A172 (cell line): Measurements from ENCODE around the genes MSANTD3, TMEFF1, GRIN3A and OR13F1.

- RAMPAGE, long total RNA = no peak
Measured at GRCh38 chr9:99132410-99132838, 27.5 kb downstream of the TGFBR1 start.

DNA sequence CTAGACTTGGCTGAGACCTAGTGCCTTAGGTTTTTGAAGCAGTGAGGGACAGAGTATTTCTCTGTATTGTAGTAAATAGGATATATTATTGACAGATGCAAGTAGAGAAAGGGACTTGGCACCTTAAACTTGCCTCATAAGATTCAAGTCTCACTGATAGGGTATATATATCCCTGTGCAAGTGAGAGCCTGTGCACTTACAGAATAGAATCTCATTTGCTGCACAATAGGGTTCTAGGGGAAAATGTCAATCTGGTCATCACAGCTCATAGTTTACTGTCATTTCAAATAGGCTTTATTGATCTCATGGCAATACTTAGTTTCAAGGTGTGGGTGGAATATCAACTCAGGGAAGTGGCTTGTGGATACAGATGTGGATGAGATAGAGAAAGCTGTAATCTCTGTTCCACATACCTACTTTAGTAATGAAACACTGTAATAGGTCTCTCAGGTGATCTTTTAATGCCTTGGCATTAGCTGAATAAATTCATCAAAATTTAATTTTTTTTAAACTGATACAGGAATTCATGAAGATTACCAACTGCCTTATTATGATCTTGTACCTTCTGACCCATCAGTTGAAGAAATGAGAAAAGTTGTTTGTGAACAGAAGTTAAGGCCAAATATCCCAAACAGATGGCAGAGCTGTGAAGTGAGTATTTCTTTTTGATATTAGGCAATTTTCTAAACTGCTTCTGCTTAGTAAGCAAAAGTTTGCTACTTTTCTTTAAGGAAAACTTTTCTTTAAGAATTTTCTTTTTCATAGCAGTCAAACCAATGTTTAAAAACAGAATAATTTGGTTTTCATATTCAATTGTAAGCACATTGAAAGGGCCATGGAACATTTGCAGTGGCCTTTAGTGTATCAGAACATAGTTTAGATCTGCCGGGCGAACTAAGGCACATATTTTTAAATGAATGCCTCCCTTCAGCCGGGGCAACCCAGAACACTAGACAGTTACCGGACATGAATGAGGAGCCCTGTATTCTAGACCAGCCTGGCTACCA lies 42.5 kb downstream of the TGFBR1 start:
- RAMPAGE, long total RNA = no peak

DNA sequence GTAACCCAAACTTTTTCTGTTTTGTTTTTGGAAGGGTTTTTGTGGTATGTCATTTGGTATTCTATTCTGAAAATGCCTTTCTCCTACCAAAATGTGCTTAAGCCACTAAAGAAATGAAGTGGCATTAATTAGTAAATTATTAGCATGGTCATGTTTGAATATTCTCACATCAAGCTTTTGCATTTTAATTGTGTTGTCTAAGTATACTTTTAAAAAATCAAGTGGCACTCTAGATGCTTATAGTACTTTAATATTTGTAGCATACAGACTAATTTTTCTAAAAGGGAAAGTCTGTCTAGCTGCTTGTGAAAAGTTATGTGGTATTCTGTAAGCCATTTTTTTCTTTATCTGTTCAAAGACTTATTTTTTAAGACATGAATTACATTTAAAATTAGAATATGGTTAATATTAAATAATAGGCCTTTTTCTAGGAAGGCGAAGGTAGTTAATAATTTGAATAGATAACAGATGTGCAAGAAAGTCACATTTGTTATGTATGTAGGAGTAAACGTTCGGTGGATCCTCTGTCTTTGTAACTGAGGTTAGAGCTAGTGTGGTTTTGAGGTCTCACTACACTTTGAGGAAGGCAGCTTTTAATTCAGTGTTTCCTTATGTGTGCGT lies 45.2 kb downstream of the TGFBR1 start:
- RAMPAGE, long total RNA = no peak

DNA sequence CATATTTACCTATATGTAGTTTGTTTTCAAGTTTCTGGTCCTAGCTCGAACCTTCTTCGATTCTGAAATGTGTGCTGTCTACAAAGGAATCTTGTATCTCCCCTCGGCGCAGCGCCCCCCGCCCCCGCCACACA lies 1.4 kb upstream of the NR4A3 start:
- RAMPAGE, long total RNA = no peak

- RAMPAGE, long total RNA = no peak
Measured at GRCh38 chr9:99820565-99820779, 1.2 kb upstream of the NR4A3 start.

- RAMPAGE, long total RNA = no peak
Measured at GRCh38 chr9:100072716-100072993, 26.1 kb downstream of the ERP44 start.

- RAMPAGE, long total RNA = no peak
Measured at GRCh38 chr9:100206761-100207366, 107.8 kb downstream of the INVS start.

GRCh38 chr9:100426792-100427699 lies at the start of gene MSANTD3:
Gene MSANTD3 (plus strand): TSS chr9:100427143.
- RAMPAGE, long total RNA = no peak

DNA sequence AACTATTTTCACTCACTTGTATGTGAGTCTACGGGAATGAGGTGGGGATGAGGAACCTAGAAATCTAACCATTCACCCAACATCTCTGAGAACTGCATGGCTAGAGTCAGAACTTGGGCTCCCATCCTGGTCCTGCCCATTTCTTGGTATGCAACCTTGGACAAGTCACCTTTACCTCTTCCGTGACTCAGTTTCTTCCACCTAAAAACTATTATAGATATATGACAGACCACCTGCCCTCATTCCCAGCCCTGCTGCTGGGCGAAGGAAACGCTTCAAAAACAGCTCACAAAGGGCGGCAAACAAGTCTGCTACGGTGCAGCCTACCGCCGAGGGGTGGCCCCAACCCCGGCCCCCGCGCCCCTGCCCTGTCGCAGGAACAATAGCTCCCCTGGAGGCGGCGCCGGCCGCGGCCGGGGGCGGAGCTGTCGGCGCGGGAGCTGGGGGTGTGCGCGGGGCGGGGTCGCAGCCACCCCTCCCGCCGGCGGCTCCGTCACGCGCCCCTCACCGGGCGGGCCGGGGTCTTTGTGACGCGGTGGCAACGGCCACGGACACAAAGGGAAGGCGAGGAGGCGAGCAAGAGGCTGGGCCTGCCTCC lies at the start of gene TMEFF1:
Gene TMEFF1, plus strand, starts transcription at position 522 of the 598 bp plus-strand sequence.
- RAMPAGE, long total RNA = no peak

DNA sequence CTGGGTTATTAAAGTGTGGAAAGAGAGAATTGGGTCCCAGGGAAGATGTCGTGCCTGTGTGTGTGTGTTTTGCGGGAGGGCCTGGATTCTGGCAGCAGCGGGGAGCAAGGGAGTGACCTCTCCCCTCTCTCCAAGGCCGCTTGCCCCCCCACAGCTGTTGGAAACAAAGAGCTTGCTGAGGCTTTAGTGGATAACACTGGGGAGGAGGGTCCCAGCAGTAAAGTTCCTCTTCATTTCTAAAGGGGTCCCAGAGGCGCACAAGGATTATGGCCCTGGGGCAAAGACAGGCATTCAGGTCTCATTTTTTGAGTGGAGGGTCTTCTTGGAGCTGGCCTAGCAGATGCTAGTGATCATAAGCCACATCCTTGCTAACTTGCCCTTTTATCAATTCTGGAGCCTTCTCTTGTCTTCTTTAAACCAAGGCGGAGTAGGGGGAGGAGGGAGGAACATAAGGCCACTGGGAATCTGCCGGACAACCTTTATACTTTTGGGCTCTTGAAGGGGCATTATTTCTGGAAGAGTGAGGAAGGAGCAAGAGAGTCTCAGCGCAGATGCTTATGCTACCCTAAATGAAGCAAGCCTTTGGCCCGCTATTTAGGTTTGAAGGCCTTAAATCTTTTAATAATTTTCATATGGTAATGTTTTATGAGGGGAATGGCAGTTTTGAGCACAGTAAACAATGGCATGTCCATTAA lies 1.9 kb downstream of the TMEFF1 start:
- RAMPAGE, long total RNA = no peak

- RAMPAGE, long total RNA = no peak
Measured at GRCh38 chr9:101381786-101382537, 2.8 kb downstream of the BAAT start.

- RAMPAGE, long total RNA = no peak
Measured at GRCh38 chr9:101424369-101425301, 10.9 kb downstream of the ALDOB start.

DNA sequence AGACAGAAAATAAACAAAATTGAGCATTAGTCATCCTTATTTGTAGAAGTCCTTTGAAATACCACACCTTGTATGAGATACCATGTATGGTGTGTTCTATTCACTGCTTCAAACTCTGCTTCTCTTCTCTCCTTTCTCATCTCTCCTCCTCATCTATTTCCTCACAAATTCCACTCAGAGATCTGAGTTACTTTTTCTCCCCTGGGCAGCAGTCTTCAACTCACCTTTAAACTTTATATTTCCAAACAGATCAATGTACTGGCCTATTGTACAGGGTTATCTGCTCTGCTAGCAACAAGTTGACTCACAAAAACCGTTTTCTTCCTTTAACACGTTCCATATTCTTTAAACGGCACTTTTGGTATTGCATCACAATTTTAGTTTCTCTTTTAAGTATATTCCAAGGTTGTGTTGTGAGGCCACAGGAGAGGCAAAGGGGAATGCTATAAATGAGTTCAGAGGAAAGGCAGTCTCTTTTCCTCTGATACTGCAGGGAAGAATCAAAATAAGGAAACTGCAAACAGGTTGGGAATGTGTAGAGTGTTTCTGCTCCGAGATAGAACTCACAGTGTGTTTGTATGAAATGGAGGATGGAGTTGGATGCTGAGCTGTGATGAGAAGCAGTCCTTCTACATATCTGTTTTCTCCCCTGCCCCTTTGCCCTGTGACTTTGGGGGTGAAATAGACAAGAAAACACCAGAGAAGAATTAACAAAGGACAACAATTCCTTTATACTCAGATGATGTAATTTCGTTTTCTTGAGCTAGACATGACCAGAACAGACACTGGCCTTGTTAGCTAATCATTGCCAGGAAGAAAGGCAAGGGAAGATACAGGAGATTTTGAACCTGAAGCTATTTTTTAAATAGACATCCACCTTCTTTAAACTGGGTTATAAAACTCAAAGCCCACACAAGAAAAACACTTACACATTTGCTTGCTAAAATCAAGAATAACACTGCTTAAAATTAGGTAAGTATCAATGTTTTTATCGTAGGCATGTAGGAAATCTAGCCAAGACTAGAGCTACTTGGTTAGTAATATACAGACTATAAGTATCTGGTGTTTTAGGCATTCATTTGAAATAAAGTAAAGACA lies 10.0 kb upstream of the ALDOB start:
- RAMPAGE, long total RNA = no peak

GRCh38 chr9:101738403-101738881 lies at the start of gene GRIN3A:
Gene GRIN3A (minus strand): TSS chr9:101738647.
- RAMPAGE, long total RNA = no peak

DNA sequence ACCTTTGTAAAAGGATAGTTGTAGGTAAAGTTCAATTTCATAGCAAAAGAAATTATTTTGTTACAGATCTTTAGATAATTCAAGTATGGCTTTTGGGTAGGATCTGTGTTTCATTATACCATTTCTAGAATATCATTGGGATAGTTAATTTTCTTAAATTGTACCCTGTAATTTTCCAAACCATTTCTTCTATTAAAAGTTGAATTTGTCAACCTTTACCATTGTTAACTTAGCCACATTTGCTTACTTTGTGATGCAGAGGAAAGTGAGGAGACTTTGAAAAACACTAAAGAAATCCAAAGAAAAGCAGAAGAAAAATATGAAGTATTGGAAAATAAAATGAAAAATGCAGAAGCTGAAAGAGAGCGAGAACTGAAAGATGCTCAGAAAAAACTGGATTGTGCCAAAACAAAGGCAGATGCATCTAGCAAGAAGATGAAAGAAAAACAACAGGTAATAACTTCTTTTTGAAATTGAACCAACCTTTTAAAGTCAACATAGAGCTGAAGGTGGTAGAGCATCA lies 30.6 kb downstream of the SMC2 start:
- RAMPAGE, long total RNA = no peak

DNA sequence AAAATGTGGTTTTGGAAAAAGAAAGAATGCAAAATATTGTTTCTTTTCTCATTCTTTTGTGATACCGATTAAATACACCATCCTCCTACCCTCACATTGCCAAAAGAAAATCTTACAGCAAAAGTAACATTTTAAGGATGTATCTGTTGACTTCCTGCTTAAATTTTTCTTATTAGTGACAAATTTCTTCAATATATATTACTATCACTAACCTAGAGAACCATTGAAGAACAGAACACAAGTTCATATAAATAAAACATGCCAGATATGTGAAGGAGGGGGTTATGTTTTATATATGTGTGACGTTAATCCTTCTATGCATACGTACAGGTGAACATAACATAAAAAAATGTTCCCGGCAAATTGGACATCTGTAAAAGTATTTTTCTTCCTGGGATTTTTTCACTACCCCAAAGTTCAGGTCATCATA lies at the start of gene OR13F1:
Gene OR13F1, plus strand, starts transcription at position 350 of the 430 bp plus-strand sequence.
- RAMPAGE, long total RNA = no peak

- RAMPAGE, long total RNA = no peak
Measured at GRCh38 chr9:104790011-104790275, 26.0 kb downstream of the NIPSNAP3B start.

GRCh38 chr9:104814974-104815528 lies 51.1 kb downstream of the NIPSNAP3B start:
- RAMPAGE, long total RNA = no peak

DNA sequence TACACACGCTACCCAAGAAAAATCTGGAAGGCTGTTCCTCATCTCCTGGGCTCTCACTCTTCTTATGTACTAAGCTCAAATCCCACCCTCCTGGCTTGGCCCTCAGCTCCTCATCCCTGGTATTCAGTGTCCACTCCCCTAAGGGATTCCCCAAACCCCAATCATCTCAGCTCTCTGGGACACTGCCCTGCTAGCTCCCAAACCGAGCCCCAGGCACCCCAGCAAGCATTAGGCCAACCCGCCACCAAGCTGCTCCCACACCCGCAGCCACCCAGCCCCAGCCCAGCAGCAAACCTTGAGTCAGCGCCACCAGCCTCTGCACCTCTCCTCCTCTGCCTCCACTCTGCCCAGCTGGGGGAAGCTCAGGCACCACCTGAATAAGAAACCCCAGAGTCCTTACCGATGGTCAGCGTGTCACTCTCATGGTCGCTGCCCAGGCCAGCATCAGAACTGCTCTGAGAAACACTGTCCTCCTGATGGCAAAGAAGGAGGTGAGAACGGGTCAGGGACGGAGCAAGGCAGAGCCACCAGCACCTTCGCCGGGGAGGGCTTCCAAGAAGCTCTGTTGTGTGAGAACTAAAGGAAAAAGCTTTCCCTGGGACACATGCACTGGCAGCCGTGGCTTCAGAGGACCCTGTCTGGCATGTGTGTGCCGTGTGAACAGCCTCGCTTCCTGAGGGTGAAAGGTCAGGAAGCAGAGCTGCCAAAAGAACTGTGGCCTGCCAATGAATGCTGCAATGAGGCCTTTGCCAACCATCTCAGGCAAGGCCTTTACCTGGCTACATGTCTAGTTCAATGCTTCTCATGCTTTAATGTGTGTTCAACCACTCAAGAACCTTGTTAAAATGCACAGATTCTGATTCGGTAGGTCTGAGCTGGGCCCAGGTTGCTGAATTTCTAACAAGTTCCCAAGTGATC lies 53.3 kb downstream of the NIPSNAP3B start:
- RAMPAGE, long total RNA = no peak

DNA sequence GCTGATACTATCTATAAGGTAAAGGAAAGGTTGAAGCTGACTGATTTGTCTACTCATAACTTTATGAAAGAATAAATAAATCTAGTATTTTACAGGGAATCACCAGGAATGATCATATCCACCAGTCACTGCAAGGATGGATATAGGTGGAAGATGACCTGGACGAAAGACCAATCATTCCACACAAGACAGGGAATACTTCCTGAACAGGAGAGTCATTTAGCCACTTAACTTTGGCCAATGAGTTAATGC lies 60.4 kb downstream of the ABCA1 start:
- RAMPAGE, long total RNA = no peak